Fibroblast of villous mesenchyme (primary cell): ENCODE measurements around a stretch of chr3.

- CAGE, long polyA plus RNA, result no peak
These were observed 179.3 kb upstream of the ADAMTS9 start for GRCh38 chr3:64867003-64867634.

GRCh38 chr3:64914322-64915126, 226.7 kb upstream of the ADAMTS9 start:
- CAGE, long polyA plus RNA, result no peak

DNA sequence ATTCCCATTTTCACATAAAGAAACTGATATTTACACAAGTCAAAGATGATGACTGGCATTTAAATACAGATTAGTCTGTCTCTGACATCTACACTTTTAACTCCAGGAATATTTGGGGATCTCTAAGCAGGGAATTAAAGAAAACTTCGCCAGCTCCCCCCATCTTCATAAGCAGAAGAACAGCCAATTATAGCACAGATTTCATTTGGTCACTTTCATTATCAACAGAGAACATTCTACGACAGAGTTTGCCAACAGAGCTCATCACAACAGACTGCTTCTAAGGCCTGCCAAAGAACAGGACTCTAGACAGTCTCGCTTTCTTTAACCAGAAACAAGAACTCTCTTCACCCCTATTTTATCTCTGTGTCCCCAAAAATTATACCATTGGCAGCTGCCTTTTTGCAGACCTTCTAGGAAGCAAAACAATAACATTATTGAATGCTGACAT, 552.9 kb downstream of the MAGI1 start:
- CAGE, long polyA plus RNA, result no peak

- CAGE, long polyA plus RNA, result no peak
These were observed 505.9 kb downstream of the MAGI1 start for GRCh38 chr3:65532676-65533290.

- CAGE, long polyA plus RNA, result no peak
These were observed 441.6 kb downstream of the MAGI1 start for GRCh38 chr3:65596959-65597762.

GRCh38 chr3:65807121-65807643, 231.5 kb downstream of the MAGI1 start:
- CAGE, long polyA plus RNA, result no peak

- CAGE, long polyA plus RNA, result no peak
These were observed 149.4 kb downstream of the MAGI1 start for GRCh38 chr3:65889354-65889706.

- CAGE, long polyA plus RNA, result no peak
These were observed 119.0 kb downstream of the MAGI1 start for GRCh38 chr3:65919548-65920365.

GRCh38 chr3:65946093-65946928, 92.4 kb downstream of the MAGI1 start:
- CAGE, long polyA plus RNA, result no peak

- CAGE, long polyA plus RNA, result no peak
These were observed 82.9 kb downstream of the MAGI1 start for GRCh38 chr3:65955563-65956466.

DNA sequence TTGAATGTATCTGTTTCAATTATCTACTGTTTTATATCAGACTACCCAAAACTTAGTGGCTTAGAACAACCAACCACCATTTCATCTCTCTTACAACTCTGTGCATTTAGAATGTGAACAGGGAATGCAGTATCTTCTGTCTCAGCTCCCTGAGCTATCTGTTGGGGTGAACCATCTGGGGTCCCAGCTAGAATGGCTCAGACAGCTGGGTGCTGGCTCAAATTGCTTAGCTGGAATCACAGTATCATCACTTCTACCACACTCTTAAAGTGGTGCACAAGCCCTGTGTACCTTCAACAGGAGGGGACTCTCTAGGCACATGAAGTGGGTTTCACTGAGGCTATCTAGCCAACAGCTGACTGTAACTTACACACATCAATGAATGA, 44.2 kb downstream of the MAGI1 start:
- CAGE, long polyA plus RNA, result no peak

- CAGE, long polyA plus RNA, result no peak
These were observed 36.3 kb downstream of the MAGI1 start for GRCh38 chr3:66002453-66002770.

- CAGE, long polyA plus RNA, result no peak
These were observed 77.5 kb upstream of the MAGI1 start for GRCh38 chr3:66116242-66116657.

DNA sequence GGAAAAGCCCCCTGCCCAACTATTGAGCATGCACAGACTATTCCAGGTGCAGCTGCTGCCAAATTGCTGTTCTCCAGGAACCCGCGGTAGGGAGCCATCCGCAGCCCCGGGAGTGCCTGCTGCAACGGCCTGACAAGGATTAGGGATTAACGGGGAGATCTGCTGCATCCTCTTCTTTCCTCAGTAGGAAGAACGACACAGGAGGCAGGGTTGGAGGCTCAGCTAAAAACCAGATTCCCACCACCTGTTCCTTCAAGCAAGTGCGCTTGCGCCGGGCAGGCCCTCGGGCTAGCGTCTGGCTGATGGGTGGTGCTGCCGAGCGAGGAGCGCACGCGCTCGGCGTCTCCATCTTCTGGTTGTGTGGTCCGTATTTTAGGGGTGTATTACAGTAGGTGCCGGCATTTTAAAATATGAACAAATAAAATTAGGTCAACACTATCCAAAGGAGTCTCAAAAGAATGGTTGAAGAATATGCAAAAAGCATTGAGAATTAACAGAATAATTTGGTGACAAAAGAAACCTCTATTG, 25.4 kb upstream of the SLC25A26 start:
- CAGE, long polyA plus RNA, result no peak

DNA sequence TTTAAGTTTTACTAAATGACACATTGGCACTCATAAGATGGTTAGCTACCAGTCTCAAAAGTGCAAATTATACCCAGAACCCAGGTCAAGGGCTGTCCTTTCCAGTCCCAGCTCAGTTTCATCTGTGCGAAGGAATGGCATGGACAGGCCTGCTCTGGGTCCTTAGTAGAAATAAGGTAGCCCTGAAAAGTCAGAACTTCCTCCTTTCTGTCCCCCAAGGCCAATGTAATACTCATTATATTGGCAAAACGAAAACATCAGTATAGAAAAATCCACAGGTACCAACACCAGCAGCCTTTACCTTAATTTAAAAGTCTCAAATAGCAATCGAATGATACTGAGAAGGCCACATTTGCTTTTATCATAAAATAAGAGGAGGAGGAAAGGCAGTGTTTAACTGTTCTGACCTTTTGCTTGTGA, 121.7 kb downstream of the LRIG1 start:
- CAGE, long polyA plus RNA, result no peak

DNA sequence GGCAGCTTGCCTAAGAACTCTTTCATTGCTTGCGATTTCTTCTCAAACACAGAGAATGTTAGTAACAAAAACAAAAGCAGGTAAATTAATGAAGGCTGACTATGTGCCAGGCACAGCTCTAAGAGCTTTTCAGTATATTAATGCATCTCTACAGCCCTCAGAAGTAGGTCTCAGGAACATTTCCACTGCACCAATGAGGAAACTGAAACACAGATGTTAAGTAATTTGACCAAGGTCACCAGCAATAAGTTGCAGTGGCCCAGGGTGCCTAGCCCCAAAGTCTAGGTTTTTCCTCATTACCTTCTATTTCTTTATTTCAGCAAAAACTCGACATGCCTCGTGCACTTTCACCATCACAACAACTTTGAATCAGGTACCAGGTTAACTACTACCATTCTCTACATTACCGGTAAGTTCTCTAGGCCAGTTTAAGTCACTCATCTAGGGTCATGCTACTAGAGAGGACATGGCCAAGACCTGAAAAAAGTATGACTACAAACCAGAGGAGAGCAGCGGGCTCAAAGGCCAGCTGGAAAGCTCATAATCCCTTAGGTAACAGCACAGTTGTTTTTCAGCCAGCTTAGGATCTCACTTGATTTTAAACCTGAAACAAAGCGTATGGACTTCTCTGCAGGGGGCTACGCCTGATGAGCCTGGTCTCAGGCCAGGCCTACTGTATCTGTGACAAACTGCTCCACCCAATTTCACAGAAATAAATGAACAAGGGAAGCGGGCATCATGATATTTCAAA, 47.4 kb downstream of the LRIG1 start:
- CAGE, long polyA plus RNA, result no peak

DNA sequence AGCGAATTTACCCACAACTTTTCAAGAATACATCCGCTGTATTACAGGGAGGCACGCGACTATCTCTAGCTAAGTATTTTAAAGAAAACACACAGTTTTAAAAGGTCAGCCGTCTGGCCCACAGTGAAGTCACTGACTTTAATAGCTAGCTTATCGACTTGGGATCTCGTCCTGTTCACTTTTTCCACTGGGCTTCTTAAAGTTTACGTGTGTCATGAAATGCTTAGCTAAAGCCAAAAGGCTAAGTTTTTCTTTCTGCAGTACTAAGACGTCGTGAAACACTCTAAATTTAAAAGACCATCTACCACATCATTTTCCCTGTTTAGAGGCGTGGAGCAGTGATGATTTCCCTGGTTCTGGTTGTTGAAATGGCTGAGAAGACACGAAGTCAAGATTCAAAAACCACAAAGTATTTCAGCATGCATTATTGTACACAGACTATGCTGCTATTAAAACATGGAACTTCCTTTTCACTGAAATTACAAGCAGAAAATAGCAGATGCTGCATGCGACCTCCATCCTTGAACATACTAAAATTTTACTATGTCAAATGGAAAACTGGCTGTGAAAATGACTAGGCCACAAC, 27.1 kb downstream of the LRIG1 start:
- CAGE, long polyA plus RNA, result no peak

GRCh38 chr3:66485524-66486066, 15.2 kb downstream of the LRIG1 start:
- CAGE, long polyA plus RNA, result no peak

GRCh38 chr3:66496279-66496747, 4.5 kb downstream of the LRIG1 start:
- CAGE, long polyA plus RNA, result no peak

DNA sequence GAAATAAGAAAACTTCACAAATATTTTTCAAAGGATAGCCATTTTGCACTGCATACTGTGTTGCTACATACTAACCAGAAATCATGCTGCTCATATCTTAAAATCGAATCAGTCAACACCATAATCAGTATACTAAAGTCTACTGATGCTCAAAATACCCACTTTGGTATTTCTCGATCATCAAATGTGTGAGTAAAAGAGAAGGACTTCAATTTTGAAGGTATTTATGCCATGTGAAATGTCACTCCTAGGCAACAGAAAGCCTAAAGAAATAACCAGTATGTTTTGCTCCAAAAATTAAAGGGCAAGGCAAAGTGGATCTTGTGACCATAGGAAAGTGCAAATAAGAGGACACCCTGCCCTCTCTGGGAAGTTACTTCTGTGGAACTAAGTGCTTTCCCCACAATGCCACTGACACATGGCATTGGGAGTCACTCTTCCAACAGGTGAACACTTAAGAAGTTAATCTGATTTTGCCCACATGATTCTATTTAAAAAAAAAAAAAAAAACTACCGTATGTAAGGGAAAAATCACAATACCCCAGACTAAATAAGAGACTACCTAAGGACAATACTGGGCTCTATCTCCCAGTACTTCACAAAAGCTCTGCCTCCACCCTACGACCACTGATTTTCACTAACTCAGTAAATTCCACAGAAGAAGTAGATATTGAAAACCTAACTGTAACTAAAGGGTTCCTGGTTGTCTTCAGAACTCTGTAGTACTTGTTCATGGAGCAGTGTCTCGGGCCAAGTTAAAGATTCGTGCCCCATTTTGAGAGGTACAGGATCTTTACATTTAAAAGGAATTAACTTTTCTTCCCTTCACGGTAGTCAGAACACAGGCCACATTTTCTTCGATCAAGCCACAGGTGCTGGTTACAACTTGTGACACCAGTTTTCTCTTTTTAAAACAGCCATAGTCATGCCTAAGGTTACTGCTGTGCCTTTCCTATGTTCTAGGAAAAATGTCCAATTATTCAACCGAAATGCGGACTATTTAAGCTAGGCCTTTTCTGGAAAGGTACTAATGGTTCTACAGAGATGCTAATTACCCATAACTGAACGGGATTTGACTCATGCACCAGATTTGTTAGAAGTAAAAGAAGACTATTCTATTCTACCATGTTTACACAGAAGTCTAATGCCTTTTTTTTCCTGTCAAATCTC, 2.4 kb downstream of the LRIG1 start:
- CAGE, long polyA plus RNA, result no peak